Parietal lobe (tissue), 2 donors: ENCODE measurements around the genes HSD17B4, CEP120 and ZNF608.

DNA sequence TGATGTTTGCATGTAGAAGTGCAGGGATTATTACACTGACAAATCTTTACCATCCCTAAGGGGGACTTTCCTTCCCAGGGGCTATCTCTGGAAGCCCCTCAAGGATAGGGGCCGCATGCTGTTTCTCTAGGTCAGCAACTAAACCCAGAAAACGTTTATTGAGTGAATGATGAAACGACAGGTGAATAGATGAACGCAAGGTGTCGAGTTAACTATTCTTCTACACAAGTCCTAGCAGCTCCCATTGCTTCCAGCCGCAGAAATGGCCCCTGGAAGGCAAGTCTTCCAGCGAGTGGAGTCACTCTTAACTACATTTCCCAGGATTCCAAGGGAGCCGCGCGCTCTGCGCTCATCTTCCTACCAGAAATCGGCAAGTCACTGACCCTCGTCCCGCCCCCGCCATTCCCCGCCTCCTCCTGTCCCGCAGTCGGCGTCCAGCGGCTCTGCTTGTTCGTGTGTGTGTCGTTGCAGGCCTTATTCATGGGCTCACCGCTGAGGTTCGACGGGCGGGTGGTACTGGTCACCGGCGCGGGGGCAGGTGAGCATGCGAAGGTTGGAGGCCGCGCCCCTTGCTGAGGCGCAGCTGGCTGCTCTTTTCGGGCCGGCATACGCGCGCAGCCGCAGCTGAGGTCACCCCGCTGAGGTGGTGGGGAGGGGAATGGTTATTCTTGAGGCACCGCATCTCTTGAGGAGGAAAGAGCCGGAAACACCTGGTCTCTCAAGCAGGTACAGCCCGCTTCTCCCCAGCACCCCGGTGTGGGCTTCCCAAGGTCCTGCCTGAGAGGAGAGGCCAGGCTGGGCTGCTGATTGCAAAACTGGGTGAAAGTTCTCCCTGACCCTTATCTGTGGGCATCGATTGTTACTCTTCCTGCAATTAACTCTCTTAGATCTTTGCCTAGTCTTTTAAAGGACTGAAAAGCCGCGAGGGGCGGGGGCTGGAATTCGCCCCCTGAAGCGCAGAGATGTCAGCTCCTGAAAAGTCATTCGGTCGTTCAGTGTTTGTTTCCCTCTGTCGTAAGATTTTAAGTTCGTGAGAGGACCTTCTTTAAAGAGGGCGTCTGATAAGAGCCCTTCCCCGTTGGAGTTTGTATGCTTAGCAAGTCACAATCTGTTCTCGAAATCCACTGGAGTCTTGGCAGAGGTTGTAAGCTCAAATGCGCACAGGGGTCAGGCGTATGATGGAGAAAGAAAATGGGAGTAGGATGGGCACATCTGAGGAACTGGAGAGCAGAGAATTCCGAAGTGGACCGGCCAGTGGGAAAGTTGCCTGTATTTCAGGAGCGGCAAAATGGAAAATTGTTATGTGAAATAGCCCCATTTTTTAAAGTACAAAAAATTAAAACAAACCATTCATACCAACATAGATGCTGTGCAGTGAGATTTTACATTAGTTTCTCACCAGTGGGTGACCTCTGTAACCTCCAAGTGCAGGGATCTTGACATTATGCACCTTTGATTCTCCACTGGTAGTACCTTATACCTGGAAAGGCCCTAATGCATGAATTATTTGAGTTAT lies at the start of gene HSD17B4:
Gene HSD17B4 (plus strand): TSS at position 402 of the 1,516 bp plus-strand sequence.
- RAMPAGE, long total RNA, result no peak

DNA sequence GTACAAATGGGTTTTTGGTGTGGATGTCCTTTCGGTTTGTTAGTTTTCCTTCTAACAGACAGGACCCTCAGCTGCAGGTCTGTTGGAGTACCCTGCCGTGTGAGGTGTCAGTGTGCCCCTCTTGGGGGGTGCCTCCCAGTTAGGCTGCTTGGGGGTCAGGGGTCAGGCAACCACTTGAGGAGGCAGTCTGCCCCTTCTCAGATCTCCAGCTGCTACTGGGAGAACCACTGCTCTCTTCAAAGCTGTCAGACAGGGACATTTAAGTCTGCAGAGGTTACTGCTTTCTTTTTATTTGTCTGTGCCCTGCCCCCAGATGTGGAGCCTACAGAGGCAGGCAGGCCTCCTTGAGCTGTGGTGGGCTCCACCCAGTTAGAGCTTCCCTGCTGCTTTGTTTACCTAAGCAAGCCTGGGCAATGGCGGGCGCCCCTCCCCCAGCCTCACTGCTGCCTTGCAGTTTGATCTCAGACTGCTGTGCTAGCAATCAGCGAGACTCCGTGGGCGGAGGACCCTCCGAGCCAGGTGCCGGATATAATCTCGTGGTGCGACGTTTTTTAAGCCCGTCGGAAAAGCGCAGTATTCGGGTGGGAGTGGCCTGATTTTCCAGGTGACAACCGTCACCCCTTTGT lies 150.7 kb downstream of the FAM170A start:
- RAMPAGE, long total RNA, result no peak

- RAMPAGE, long total RNA, result no peak
These were observed 6.1 kb upstream of the PRR16 start for GRCh38 chr5:120457759-120458701.

DNA sequence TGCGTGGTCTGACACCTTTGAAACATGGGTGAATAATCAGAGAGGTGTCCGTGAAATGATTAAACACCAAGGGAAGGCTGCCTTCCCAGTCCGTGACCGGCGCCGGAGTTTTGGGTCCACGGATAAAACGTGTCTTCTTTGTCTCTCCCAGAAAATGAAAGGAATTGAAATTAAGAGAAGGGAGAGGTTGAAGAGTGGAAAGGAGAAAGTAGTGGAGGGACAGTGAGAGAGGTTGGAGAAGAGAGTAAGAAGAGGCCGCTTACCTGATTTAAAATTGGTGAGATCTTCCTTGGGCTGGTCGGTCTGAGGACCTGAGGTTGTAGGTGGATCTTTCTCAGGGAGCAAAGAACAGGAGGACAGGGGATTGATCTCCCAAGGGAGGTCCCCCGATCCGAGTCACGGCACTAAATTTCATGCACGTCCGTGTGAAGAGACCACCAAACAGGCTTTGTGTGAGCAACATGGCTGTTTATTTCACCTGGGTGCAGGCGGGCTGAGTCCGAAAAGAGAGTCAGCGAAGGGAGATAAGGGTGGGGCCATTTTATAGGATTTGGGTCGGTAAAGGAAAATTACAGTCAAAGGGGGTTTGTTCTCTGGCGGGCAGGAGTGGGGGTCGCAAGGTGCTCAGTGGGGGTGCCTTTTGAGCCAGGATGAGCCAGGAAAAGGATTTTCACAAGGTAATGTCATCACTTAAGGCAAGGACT lies 238.6 kb downstream of the PRR16 start:
- RAMPAGE, long total RNA, result no peak

DNA sequence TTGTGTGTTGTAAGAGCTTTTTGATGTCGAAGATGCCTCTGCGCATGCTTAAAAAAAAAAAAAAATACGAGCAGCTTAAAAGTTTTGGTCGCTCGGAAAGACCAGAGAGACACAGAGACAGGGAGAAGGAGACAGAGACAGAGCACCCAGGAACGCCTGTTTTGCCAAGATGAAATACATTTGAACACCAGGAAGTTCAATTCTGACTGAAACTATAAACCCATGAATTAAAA lies 2.7 kb upstream of the ZNF474 start:
- RAMPAGE, long total RNA, result no peak

GRCh38 chr5:122310524-122311030 lies 1.5 kb upstream of the SNCAIP start:
- RAMPAGE, long total RNA, result no peak

GRCh38 chr5:122836423-122837078 lies 8.9 kb upstream of the SNX24 start:
- RAMPAGE, long total RNA, result no peak

DNA sequence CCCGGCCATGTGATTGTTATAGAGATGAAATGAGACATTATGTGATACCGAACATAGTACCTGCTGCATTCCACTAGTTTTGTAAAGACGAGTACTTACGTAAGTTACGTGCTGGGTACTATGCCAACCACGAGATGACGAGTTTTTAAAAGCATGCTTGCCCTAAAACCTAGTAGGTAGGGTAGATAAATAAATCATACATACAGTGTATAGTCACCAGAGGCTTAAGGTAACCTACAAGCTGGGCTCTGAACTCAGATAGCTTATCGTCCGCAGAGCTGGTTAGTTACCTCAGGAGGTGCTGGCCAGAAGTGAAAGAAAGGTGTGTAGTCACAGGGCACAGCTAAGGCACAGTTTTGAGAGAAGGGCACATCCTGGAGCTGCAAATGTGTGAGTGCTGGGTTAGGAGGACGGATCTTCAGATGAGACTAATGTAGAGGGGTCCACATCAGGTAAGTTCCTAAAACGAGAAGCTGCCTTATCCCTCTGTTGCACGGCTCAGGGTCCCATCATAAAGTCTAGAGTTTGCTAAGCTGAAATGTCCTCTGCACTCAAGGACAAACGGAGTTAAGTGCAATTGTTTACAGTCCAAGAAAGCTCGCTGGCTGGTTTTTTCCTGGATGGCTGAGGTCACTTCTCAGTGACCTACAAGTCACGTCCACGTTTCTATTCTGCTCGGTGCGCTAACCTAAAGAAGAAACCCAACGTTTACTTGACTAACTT lies 1.2 kb upstream of the SNX24 start:
- RAMPAGE, long total RNA, result no peak

DNA sequence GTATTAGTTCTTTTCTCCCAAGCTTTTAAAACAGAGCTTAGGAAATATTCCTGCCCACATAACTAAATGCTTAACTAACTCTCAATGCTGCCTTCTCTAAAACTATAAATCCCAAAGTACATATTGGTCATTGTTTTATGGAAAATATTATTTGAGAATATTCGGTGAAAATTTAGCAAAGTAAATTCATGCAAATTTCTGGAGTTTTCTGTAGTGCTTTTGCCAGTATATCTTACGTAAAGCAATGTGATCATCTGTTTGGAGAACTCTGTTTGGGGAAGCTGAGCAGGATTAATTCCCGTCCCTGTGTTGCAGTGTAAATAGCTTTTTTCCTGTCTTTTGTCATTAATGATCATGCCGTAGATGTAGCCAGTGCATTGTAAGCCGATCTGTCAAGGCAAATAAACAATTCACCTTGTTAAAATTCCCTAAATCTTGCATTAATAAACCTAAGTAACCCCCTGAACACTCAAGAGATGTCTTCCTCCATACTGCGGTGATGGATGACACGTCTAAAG lies 39.3 kb downstream of the PPIC start:
- RAMPAGE, long total RNA, result no peak

DNA sequence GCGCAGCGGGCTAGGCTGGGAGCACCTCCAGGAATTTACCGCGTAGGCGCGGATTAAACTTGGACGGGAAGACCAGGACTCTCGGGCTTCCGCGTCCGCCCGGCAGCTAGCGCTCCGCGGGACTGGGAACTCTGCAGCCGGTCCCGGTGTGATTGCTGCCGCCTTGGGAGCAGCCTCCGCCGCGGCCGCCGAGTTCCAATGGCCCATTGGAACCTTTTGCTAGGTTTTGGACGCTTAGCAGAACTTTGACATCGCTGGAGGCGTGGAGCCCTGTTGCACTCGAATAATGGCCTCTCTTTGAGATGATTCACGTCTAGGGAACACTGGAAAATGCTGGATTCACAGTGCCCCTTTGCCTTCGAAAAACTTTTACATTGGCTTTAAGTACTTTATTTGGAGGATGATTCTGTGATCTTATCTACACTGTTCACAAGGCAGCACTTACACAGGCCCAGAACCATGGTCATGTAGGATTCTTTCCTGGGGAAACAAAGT lies 459 bp upstream of the PPIC start:
- RAMPAGE, long total RNA, result no peak

DNA sequence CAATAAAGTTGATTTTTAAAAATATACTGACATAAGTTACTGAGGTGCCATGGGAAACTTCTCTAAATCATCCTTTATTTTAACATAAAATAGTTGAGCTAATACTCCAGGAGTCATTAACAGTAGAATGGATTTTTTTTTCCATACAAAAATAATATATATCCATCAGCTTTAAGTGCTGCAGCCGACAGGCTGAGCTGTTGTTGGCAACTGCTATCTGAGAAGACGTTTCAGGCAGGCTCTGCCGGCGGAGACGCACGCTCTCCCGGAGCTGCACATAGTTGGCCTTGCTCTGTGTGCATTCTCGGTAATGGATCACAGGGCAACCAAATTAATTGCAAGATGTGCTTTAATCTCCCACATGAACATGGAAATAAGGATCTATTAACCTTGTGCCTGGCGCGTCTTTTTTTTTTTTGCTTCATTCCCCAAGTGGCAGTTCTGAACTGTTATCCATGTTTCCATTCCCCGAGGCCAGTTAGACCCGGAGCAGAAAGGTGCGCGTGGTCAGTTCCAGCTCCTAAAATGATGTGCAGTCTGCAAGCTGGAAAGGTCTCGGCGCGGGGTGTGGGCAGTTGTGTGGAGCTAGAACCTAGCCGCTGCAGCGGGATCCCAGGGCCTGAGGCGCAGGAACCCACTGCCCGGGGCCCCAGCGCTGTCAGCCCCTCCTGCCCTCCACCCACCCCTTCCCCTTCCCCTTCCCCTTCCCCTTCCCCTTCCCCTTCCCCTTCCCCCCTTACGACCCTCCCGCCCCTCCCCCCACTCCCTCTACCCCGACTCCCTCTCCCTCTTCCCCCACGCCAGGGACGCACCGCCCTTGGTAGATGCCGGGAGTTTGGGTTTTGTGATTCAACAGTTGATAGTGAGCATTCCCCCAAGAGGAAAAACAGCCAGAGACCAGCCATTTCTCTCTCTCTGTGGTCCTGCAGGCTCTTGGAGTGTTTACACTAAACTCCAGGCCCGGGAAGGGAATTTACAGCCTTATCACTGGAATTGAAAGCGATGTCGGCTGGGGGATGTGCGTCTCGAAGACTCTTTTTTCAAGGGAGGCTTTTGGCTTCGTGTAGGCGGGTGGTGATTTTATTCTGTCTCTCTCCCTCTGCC lies 137.9 kb downstream of the CEP120 start:
- RAMPAGE, long total RNA, result no peak

GRCh38 chr5:123422099-123423073 lies 817 bp downstream of the CEP120 start:
- RAMPAGE, long total RNA, result no peak

DNA sequence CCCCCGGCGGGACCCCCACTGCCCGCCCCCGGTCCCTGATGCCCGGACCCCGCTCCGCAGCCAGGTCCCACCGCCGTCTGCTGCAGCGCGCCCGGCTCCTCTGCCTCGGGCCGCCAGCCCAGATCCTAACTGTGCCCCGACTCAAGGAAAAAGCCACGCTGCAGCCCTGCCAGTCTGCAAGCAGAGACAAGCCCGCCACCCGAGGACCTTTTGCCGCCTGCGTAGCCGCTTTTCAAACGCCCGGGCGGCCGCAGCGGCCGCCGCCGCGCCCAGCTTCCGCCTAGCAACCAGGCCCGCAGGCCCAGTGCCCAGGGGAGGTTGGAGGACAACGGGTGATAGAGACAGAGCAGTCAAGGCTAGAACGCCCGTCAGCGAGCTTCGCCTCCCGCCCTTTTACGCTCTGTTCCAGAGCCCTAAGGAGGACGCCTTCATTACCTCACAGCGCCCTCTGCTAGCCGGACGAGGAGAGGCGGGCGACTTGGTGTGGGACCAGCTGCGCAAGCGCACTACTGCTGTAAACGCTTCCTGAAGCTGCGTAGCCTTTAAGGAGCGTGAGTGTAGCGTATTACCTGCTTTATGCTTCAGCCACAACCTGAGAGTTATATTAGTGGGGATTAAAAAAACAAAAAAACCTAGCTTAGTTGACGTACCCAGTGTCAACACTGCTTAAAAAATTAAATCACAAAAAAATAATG lies at the start of gene CEP120:
Gene CEP120 (minus strand): TSS at position 330 of the 695 bp plus-strand sequence.
- RAMPAGE, long total RNA, result no peak

- RAMPAGE, long total RNA, result no peak
These were observed 404.6 kb downstream of the CSNK1G3 start for GRCh38 chr5:123916416-123917079.

DNA sequence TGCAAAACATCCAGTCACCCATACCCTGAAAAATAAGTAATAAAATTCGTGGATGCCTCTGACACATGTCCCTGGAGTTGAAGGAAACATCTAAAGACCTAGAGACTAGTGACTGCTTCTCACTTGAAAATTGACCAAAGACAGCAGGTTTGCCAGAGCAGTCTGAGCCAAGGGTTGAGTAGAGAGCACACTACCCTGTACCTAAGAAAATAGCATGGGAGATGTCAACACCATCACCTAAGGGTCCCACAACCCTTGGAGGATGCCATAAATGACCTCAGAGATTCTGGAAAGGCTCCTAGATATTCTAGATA lies 536.7 kb downstream of the ZNF608 start:
- RAMPAGE, long total RNA, result no peak

- RAMPAGE, long total RNA, result no peak
These were observed at the start of gene ZNF608 for GRCh38 chr5:124746187-124746937. Gene ZNF608, minus strand, starts transcription at chr5:124746639.

DNA sequence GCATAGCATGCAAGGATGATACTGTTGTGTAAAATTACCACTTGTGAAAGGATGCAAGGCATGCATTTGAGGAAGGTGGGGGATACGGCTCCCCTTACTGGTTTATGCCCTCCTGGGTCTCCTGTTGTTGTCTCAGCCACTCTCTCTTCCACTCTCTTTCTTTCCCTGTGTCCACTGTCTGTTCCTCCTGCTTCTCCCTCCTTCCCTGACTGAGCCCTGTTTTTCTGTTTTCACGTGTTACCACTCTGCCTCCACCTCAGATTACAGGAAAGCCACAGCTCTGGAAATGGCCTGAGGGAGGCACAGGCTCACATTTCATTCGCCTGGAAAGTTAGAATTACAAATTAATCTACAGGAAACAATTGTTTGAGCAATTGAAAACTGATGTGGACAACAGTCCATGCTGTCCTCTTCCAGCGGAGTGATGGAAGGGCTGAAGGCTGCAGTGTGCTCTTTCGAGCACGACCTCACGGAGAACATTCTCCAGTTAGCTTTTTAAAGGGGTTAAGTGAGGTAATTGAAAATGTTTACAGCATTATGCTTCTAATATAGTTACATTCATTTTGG lies 444.3 kb upstream of the ZNF608 start:
- RAMPAGE, long total RNA, result no peak

- RAMPAGE, long total RNA, result no peak
These were observed 13.3 kb downstream of the GRAMD2B start for GRCh38 chr5:126436492-126437011.

DNA sequence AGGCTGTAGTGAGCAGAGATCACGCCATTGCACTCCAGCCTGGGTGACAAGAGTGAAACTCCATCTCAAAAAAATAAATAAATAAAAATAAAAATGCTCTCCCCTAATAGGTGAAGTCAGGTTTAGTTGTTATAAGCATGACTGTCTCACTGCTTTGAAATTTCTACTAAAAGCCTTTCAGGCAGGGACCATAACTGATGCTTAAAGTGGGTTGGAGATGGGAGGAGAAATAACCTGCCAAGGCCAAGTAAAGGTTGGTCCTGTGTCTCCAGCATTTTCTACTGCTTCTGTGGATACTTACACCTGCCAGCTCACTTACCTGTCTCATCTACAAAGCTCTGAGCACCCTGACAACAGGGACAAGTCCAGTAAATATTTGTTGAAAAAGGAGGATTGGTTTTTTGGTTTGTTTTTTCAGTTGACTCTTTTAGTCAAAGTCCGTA lies 38.5 kb downstream of the GRAMD2B start:
- RAMPAGE, long total RNA, result no peak

DNA sequence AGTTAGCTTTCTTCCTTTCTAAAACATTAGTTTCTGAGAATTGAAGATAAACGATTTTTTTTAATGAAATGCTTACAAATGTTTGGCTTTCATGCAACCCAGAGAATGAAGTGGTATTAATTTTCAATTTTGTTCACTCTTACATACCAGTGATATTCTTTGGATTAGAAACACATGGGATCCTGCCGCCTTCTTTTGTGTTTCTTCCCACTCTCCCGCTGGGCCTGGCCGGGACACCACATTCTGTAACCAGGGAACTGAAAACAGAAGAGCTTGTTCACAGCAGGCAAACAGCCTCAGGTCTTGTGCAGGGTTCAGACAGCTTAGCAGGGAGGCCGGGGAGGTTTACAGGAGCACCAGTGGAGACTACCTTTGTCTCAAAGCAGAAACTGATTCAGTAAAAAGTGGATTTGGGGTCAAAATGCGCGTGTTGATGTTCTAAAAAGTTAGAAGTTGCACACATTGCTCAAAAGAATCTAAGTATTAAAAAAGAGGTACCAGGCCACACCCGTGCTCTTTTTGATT lies 67.0 kb downstream of the GRAMD2B start:
- RAMPAGE, long total RNA, result no peak